Cardiac muscle cell (in vitro differentiated cells and primary cell): ENCODE data around the gene FAM83F.

DNA sequence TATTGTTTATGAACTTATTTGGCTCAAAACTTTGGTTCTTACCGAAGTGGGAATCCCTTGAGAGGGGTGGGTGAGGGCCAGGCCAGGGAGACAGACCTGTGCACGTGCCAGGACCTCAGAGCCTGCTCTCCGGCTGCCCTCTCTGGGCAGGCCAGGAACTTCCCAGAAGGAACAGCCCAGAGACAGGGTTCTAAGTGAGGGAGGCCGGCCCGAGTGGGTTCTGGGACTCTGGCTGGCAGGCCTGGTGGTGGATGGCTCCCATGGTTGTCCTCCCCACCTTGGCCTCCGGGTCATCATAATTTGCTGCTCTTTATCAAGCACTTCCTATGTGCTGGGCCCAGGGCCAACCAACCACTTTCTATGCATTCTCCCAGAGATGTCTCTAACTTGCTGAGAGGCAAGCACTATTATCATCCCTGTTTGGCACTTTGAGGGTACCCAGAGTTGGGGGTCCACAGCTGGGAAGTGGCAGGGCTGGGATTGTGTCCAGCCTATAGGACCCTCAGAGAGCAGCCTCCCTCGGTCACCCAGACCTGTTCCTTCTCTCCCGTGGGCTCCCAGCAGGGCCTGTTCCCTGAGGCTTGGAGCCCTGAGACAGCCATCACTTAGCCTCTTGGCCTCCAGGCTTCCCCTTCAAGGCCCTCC is 6.2 kb downstream of the MGAT3 start:
- RAMPAGE, long total RNA, result no peak
- RRBS, result 20% methylated on average over 4 of the region's 8 CpGs

GRCh38 chr22:39466098-39467154 is 9.6 kb downstream of the MGAT3 start:
- RAMPAGE, long total RNA, result no peak
- RRBS, result 71% methylated on average over 13 of the region's 26 CpGs

GRCh38 chr22:39498165-39499061 is 3.7 kb upstream of the MIEF1 start:
- RAMPAGE, long total RNA, result no peak
- RRBS, result no CpG with 5 or more reads among the region's 7 CpGs

DNA sequence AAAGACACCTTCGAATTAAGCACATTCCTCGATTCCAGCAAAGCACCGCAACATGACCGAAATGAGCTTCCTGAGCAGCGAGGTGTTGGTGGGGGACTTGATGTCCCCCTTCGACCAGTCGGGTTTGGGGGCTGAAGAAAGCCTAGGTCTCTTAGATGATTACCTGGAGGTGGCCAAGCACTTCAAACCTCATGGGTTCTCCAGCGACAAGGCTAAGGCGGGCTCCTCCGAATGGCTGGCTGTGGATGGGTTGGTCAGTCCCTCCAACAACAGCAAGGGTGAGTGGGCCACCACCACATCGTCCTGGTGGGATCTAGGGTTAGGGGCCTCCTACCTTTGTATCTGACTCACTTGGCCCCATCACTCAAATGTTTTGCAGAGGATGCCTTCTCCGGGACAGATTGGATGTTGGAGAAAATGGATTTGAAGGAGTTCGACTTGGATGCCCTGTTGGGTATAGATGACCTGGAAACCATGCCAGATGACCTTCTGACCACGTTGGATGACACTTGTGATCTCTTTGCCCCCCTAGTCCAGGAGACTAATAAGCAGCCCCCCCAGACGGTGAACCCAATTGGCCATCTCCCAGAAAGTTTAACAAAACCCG is 1.1 kb downstream of the ATF4 start:
- RAMPAGE, long total RNA, result start-site peak on the minus strand centred at position 542 of the sequence, 35 bp wide, 216 and 70 reads in 2 replicates
- RRBS, result no CpG with 5 or more reads among the region's 16 CpGs

DNA sequence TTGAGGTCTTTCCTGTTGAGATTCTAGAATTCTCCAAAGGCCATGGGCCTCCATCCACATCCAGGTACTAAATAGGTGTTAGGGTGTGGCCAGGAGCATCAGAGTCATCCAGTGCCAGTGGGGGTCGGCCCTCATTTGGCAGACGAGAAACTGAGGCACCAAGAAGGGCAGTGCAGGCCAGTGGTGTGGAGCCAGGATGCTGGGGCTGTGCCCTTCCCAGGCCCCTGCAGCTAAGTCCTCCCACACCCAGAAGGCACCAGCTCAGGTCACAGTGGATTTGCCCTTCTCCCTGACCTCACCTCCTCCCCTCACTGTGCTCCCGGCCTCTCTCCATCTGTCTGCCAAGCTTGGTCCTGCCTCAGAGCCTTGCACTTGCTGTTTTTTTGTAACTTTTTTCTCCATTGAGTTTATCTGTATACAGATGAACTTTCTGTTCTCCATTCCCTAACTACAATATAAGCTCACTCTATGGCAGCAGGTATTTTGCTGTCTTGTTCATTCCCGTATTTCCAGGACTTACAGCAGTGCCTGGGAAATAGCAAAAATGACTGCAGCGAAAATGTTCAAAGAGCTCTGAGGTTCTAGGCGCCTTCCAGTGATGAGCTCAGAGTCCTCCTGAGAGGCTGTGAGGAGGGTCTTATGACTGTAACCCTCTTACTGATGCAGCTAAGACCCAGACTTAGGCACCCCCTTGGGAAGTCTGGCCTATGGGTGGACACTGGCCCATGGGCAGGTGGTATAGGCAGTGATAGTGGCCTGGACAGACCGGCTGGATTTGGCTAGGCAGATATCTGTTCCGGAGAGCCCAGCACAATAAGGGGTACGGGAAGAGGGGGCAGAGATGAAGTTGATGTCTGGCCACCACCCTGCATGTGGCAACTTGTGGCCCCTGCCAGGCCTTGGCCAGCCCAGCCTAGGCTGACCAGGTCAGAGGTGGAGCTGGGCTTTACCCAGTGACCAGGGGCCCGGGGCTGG is 4.4 kb downstream of the ATF4 start:
- RAMPAGE, long total RNA, result no peak
- RRBS, result no CpG with 5 or more reads among the region's 10 CpGs

DNA sequence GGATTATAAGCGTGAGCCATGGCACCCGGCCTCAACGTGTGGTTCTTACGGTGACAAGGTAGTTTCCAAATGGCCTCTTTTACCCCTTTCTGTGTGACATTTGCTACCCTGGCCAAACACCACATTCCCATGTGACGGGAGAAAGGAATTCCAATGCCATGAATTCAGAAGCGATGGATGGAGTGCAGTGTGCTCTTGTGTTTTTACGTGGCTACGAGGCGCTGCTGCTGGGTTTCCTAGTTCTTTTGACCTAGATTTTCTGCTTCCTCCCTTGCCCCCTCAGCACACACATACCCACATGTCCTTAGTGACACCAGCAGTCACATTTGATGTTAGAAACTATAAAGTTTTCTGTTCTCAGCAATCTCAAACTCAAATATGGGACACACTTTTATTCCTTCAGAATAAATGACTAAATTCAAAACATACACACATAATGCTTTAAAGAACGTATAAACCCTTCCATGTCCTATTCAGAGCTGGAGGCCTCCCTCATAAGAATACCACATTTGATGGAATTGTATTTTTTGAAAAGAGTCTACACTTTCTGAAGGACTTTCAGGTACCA is 7.8 kb upstream of the TMA7B start:
- RAMPAGE, long total RNA, result no peak
- RRBS, result no CpG with 5 or more reads among the region's 10 CpGs

GRCh38 chr22:39991931-39992624 is 2.7 kb upstream of the FAM83F start:
- RAMPAGE, long total RNA, result no peak
- RRBS, result no CpG with 5 or more reads among the region's 5 CpGs

- RAMPAGE, long total RNA, result no peak
- RRBS, result 4% methylated on average over 49 of the region's 85 CpGs
Measured at GRCh38 chr22:39994570-39995151, at the start of gene FAM83F. Gene FAM83F (plus strand): TSS chr22:39994954.

- RAMPAGE, long total RNA, result no peak
- RRBS, result no CpG with 5 or more reads among the region's 14 CpGs
Measured at GRCh38 chr22:39999187-39999847, 4.6 kb downstream of the FAM83F start.

DNA sequence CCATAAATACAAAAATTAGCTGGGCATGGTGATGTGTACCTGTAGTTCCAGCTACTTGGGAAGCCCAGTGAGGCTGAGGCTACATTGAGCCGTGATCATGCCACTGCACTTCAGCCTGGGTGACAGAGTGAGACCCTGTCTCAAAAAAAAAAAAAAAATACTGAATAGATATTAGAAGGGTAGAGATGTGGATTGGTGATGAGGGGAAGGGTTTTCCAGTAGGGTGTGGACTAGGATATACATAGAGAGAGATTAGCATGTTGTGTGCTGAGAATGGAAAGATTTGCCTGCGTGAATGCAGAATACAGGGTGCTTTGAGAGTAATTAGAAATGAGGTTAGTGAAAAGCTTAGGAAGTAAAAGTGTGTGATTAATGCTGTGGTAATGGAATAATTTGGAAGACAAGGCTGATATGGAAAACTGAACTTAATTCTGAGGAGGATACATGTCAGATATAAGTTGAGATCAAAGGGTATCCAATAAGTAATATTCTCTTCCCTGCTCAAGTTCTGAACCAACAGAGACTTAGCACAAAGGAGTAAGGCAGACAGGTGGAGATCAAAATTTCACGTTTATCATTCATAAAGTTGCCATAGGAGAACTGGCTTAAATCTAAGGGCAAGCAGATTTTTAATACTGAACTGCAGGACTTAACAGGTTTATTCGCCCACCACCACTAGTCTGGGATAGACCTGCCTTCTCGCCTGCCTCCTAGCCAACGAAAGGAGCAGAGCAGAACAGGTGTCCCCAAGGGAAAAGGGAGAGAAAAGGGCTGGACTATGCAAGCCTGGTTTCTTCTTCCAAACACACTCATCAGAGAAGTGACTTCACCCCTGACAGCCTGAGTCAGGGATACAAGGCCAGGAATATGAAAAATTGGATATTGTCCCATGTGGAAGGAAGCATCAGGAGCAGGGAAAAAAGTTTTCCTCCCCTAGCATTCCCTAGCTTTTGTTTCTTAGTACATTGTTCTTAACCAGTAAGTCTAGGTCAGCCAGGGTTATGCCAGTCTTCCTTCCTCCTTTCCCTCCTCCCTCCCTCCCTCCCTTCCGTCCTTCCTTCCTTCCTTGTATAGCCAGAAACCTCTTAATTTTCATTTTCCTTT is 57.2 kb upstream of the TNRC6B start:
- RAMPAGE, long total RNA, result no peak
- RRBS, result no CpG with 5 or more reads among the region's 7 CpGs

DNA sequence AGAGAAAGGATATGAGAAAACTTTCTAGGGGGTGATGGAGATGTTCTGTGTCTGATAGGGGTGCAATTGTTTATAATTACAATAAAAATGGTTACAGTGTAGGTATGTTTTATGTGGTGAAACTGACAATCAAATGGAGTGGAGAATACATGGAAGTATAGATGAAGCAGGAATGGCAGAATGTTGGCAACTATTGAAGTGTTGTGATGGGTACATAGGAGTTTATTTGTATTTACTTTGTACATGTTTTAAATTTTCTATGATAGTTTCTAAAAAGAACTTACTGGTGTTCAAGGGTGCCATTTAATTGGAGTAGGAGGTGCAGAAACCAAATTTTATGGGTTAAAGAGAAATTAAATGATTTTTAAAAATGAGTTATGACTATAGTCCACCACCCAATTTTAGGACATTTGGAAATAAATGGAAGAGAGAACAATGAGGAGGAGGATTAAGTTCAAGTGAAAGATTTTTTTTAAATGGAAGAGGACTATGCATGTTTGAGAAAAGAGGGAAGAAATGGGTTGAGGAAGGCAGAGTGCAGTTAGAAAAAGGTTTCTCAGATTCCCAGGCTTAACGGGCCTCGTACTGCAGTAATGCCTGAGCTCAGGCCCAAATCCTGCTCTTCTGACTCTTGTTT is 48.0 kb upstream of the TNRC6B start:
- RAMPAGE, long total RNA, result no peak
- RRBS, result no CpG with 5 or more reads among the region's 2 CpGs

GRCh38 chr22:40178165-40178963 is 639 bp downstream of the TNRC6B start:
- RAMPAGE, long total RNA, result no peak
- RRBS, result no CpG with 5 or more reads among the region's 18 CpGs

GRCh38 chr22:40265018-40265841 is 81.1 kb upstream of the ADSL start:
- RAMPAGE, long total RNA, result no peak
- RRBS, result no CpG with 5 or more reads among the region's 4 CpGs

- RAMPAGE, long total RNA, result no peak
- RRBS, result no CpG with 5 or more reads among the region's 7 CpGs
Measured at GRCh38 chr22:40265914-40266469, 80.3 kb upstream of the ADSL start.

GRCh38 chr22:40416324-40416809 is 46.0 kb downstream of the SGSM3 start:
- RAMPAGE, long total RNA, result no peak
- RRBS, result no CpG with 5 or more reads among the region's 12 CpGs

DNA sequence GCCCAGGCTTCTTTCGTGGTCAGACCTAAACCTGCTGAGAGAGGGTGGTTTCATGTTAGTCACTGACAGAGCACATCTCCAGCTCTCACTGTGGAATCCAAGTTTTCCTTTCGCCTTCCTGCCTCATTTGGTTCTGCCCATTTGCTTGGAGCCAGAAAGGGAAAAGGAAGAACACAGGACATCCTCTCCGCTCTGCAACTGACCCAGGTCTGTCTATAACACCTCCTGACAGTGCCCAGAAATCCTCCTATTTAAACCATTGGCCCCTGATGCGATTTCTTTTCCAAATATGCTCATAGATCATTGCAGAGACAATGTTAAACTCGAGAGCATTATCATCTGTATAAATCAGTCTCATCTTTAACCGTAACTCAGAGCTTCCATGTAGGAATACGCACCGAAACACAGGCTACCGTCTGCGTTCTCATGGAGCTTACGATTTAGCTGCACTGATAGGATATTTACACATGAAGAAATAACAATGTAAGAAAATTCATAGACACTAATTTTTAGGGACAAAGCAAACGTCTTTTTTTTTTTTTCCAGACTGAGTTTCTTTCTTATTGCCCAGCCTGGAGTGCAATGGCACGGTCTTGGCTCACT is 60.7 kb downstream of the MCHR1 start:
- RAMPAGE, long total RNA, result no peak
- RRBS, result no CpG with 5 or more reads among the region's 13 CpGs

GRCh38 chr22:40877511-40877723 is 15.5 kb upstream of the DNAJB7 start:
- RAMPAGE, long total RNA, result no peak
- RRBS, result no CpG with 5 or more reads among the region's 2 CpGs

DNA sequence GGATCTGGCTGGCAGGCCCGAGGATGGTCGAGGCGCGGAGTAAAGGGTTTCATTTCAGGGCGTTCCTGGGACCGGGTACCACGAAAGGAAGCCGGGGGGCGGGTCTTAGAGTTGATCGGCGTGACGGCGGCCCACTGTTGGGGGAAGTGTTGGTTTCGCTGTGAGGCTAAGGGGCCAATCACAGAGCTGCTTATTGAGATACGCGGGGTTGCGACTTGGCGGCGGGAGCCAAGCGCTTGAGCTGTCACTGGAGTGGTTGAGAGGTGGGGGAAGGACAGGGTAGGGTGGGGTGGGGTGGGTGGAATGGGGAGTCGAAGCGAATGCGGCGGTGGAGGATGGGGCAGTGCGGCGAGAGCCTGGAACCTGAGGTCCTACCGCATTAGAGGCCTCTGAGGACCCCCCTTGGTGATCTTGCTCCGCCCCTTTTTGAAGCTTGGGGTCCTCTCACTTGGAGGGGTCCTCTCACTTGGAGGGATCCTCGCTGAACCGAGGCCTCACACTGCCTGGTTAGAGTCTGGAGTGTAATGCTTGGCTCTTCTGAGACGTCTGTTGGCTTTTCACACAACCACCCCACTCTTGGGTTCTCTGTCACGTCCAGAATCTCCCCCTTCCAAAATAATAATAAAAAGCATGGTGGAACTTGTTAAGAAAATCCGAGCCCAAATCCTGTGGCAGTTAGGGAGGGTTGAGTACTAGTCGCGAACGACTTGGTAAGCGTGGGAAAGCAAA is 507 bp downstream of the RBX1 start:
- RAMPAGE, long total RNA, result no peak
- RRBS, result no CpG with 5 or more reads among the region's 37 CpGs

GRCh38 chr22:40966614-40967184 is 15.5 kb downstream of the RBX1 start:
- RAMPAGE, long total RNA, result no peak
- RRBS, result no CpG with 5 or more reads among the region's 8 CpGs

DNA sequence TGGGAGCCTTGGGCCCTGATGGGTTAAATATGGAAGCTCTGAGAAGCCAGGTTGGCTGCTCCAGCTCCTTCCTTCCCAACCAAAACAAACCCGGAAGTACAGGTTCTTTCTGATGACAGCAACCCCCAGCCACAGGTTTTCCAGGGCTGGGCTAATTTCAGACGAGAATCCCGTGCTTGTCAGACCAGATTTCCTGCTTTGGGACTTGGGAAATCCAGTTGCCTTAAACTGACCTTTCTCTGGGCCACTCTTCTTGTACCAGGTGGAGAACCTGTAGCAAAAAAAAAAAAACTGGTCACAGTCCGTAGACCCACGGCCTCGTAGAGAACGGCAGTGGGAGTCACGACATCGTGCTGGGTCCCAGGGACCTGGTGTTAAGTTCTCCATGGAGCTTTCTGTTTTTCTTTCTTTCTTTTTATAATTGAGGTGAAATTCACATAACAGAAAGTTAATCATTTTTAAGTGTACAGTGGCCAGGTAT is 52.0 kb downstream of the RBX1 start:
- RAMPAGE, long total RNA, result no peak
- RRBS, result no CpG with 5 or more reads among the region's 9 CpGs